Heart (tissue), 3 donors: Measurements from ENCODE around the gene STING1.

GRCh38 chr5:138974103-138974790 lies 99.1 kb upstream of the LRRTM2 start:
- RAMPAGE, long total RNA, 2 experiments, result no peak in any of the 2 experiments

GRCh38 chr5:139120445-139120867 lies 77.7 kb downstream of the SIL1 start:
- RAMPAGE, long total RNA, 2 experiments, result no peak in any of the 2 experiments

GRCh38 chr5:139148273-139148710 lies 49.9 kb downstream of the SIL1 start:
- RAMPAGE, long total RNA, 2 experiments, result no peak in any of the 2 experiments

DNA sequence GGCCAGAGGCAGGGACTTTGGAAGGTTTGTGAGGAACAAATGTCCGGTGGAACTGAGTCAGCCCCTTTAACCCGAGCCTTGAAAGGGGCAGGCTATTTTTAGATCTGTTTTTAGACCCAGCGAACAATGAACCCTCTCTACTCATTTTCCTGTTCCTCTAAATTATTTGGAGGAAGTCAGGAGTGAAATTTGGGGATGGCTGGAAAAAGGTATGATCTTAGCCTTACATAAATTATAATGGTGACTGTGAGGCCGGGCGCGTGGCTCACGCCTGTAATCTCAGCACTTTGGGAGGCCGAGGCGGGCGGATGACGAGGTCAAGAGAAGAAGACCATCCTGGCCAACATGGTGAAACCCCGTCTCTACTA lies 19.1 kb upstream of the MATR3 start:
- RAMPAGE, long total RNA, 2 experiments, result no peak in any of the 2 experiments

DNA sequence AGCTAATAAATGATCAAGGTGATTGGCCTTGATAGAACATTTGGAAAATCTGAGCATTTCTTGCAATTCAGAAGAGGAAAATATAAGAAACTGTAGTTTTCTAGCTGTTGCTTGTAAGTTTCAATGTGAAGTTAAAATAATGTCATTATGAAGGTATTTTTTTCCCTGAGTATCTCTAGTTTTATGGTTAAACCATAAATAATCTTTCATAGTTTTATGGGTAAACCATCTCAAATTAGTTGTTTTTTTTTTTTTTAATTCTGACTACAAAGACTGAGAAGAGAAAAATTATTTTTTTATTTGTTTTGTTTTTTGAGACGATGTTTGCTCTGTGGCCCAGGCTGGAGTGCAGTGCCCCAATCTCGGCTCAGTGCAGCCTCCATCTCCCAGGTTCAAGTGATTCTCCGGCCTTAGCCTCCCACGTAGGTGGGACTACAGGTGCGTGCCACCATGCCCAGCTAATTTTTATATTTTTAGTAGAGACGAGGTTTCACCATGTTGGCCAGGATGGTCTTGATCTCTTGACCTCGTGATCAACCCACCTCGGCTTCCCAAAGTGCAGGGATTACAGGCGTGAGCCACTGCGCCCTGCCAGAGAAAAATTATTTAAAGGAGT lies 9.4 kb downstream of the MATR3 start:
- RAMPAGE, long total RNA, 2 experiments, result no peak in any of the 2 experiments

DNA sequence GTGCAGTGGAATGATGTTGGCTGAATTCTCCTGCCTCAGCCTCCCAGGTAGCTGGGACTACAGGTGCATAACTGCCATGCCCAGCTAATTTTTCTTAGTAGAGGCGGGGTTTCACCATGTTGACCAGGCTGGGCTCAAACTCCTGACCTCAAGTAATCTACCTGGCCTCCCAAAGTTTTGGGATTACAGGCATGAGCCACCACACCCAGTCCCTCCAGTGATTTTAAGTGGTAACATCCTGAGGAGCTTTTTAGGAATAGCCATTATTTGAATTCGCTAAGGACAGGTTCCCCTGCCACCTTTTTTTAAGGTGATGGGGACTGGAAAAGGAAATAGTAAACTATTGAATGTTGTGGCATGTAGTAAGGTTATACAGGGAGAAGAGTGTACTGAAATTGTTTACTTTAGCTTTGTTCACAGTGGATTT lies 9.7 kb upstream of the PAIP2 start:
- RAMPAGE, long total RNA, 2 experiments, result no peak in any of the 2 experiments

DNA sequence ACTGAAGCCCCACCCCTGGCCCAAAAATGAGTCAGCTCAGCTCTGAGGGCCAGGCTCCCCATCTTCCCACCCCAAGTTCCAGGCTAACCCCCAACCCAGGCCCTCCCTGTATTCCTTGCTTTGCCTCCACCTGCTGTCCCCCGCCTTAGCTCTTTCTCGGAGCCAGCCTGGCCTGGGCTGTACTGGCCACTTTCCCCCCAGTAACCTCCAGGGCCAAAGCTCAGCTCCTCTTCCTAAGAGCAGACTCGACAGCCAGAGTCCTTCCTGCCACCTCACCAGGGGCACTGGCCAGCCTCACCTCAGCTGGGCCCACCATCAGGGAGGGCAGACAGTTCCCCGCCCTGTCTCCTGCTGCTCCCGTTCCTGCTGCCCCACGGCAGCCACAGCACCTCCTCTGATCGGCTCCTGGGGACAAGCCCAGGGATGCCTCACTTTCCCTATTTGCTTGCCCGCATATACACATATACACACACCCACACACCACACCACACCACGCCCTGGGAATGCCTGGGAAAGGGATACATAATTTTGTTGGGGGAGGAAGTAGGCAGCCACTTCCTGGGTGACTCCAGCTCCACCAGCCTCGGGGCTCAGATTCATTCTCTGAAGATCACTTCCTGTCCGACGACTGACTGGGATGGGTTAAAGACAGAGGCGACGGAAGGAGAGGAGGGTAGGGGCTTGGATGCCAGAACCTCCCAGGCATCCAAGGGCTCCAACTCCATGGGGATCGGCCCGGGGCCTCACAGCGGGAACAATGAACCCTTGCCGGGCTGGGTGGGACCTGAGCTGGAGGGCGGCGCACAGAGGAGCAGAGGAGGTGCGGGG lies 1.8 kb upstream of the MZB1 start:
- RAMPAGE, long total RNA, 2 experiments, result no peak in any of the 2 experiments

DNA sequence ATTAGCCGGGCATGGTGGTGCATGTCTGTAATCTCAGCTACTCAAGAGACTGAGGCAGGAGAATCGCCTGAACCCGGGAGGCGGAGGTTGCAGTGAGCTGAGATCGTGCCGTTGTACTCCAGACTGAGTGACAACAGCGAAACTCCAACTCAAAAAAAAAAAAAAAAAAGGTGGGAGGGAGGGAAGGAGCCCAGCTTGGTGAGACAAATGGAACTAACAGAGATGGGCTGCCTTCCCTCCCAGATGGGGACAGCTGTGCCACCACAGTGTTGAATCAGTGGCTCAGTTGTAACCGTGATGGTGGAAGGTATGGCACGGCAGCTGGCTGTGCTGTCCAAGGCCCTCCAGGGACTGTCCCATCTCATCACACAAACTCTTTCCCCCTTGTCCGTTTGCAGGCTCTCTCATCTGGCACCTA lies 4.0 kb downstream of the SMIM33 start:
- RAMPAGE, long total RNA, 2 experiments, result no peak in any of the 2 experiments

- RAMPAGE, long total RNA, 2 experiments, result start-site peak on the minus strand in 1 of 2 experiments, at chr5:139482284-139482723 at its widest, 19 to 165 reads per replicate
These were observed at the start of gene STING1 for GRCh38 chr5:139482004-139483145. Gene STING1 (minus strand): TSS chr5:139482758.

DNA sequence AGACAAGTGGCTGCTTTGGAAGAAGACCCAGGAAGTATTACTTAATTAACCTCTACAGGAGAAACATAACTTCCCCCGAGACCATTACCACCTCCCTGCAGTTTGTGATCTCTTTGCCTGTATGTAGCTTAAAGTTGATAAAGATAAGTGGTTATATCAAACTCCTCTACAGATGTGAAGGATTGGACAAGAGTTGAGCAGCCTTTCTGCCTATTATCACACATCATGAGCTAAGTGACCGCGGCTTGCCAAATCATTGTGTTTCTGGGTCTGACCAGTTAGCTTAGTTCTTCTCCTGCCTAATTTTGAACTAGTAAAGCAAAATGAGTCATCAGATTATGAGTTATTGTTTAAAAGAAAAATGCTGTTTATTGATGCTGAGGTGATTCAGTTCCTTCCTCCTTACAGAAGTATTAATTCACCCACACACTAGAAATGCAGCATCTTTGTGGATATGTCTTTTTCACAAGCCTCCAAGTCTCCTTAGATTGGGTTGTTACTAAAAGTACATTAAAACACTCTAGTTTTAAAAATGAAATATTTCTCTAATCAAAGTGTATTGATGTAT lies 13.5 kb upstream of the STING1 start:
- RAMPAGE, long total RNA, 2 experiments, result no peak in any of the 2 experiments

DNA sequence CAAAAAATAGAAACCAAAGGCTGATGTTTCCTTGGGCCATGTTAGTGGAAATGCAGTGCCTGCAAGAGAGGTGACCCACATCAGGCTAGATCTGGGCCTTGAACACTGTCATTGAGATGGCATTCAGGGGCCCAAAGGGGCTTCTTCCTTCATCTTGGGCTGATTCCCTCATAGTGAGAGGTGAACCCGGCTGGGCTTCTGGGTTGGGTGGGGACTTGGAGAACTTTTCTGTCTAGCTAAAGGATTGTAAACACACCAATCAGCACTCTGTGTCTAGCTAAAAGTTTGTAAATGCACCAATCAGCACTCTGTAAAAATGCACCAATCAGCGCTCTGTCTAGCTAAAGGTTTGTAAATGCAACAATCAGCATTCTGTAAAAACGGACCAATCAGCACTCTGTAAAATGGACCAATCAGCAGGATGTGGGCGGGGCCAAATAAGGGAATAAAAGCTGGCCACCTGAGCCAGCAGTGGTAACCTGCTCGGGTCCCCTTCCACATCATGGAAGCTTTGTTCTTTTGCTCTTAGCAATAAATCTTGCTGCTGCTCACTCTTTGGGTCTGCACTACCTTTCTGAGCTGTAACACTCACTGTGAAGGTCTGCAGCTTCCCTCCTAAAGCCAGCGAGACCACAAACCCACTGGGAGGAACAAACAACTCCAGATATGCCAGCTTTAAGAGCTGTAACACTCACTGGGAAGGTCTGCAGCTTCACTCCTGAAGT lies 20.4 kb upstream of the STING1 start:
- RAMPAGE, long total RNA, 2 experiments, result no peak in any of the 2 experiments

DNA sequence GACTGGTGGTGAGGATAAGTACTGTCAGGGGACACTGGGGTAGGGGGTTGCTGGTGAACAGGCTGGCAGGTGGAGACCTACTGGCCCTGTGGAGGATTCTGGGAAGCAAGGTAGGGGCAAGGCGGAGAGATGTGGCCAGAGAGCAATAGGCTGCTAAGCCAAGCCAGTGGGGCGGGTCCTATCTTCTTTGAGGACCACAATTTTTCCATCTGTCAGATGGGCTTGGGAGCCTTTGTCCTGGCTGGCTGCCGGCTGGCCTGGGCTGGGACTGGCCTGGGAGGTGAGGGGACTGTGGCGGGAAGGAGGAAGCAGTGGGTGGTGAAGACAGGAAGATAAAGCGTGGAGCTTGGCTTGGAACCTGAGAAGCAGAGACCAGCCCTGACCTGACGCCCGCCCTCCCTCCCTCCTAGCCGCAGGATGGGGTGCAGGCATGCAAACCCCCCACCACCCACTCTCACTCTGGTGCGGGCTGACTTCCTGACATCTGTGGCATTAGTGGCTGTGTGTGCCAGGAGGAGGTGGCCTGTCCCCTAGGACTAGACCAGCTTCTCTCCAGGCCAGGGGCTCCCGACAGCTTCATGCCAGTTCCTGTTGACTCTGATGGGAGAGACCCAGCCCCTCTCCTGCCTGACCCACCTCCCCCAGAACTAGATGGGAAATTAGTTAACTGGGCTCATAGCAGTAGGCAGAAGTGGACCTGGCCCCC lies 9.5 kb downstream of the CXXC5 start:
- RAMPAGE, long total RNA, 2 experiments, result no peak in any of the 2 experiments

GRCh38 chr5:139667619-139668662 lies 19.8 kb downstream of the CXXC5 start:
- RAMPAGE, long total RNA, 2 experiments, result no peak in any of the 2 experiments

GRCh38 chr5:139668663-139669155 lies 20.6 kb downstream of the CXXC5 start:
- RAMPAGE, long total RNA, 2 experiments, result no peak in any of the 2 experiments

DNA sequence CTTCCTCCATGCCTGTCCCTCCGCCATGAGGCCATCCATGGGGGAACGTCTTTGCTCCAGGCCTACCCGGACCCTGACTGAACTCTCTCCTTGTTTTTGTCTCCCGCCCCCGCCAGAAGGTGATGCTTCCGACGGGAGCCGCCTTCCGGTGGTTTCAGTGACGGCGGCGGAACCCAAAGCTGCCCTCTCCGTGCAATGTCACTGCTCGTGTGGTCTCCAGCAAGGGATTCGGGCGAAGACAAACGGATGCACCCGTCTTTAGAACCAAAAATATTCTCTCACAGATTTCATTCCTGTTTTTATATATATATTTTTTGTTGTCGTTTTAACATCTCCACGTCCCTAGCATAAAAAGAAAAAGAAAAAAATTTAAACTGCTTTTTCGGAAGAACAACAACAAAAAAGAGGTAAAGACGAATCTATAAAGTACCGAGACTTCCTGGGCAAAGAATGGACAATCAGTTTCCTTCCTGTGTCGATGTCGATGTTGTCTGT lies 34.6 kb downstream of the CXXC5 start:
- RAMPAGE, long total RNA, 2 experiments, result no peak in any of the 2 experiments

GRCh38 chr5:139711864-139712237 lies 63.7 kb downstream of the CXXC5 start:
- RAMPAGE, long total RNA, 2 experiments, result no peak in any of the 2 experiments

DNA sequence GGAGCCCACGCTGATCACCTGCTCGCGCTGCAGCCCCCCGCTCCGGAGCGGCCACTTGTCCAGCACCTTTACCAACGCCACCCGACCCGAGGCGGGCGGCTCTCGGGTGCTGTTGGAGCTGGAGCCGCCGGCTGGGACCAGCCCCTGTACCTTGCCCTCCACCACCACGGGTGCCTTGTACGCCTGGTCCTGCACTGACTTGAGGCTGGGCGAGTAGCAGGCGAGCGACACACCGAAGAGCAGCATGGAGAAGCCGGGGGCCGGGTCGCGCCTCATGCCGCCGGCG lies 638 bp downstream of the NRG2 start:
- RAMPAGE, long total RNA, 2 experiments, result no peak in any of the 2 experiments

- RAMPAGE, long total RNA, 2 experiments, result start-site peak on the minus strand in 1 of 2 experiments, at chr5:140107681-140107740 at its widest, 16 reads per replicate
These were observed 6.2 kb upstream of the PURA start for GRCh38 chr5:140107548-140108358.

GRCh38 chr5:140145617-140146589 lies 20.2 kb downstream of the IGIP start:
- RAMPAGE, long total RNA, 2 experiments, result no peak in any of the 2 experiments

- RAMPAGE, long total RNA, 2 experiments, result no peak in any of the 2 experiments
These were observed 2.9 kb downstream of the CYSTM1 start for GRCh38 chr5:140177774-140178449.